Aorta (tissue), 1 donor: ENCODE measurements around a stretch of chr4.

DNA sequence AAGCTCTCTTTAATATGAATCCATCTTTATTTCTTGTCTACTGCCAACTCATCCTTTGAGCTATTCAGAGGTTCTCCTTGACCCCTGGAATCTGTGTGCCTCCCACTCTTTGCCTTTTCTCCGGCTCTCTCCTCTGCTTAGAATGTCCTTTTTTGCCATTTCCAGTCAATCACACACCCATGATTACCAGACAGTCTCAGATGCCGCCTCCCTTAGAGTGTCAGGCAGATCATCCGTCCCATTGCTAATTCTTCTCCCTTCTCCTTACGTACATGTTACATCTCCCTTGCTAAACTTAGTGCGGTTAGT, 52.0 kb upstream of the TENM3 start:
- PRO-cap: no peak

GRCh38 chr4:182212089-182212630, 31.0 kb upstream of the TENM3 start:
- PRO-cap: no peak

DNA sequence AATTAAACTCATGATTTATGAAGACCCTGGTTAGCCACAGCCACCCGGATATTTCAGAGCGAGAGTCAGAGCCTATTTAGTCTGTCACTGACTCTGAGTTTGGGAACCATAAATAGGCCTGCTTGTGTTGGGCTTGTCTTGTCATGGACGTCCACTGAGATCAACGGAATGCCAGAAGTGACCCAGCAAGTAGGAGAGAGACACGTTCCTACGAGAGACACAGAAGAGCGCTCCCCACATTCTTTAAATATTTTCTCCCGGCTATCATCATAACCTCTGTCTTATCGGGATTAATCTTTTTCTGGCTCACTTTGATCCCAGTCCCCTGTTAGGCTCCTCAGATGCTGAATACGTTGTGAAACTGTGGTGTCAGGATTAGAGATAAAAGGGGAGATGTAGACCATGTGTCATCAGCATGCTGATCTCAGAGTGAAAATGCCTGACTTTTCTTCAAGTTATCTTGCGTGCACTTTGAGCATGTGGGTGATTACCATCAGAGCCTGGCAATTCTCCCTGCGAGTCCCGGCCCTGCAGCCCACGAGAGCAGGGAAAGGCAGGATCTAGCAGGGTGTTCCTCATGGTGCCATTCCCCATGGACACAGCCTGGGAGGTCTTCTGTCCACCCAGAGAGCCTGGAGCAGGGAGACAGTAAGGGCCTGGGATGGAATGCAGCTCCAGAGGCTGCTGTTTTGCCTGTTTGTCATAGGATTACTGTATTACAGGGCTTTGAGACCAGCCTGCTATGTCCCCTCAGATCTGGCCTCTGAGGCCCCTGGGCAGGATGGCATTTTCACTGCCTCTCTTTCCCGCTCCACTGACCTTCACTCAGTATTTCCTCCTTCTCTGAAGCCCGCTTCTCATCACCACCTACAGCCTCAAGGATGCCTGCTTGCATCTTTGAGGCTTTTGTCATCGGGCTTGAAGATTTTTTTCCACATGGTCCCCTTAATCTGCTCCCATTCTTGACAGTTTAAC, 2.8 kb upstream of the TENM3 start:
- PRO-cap: no peak

- PRO-cap: no peak
Observed at GRCh38 chr4:182806107-182807333, 110.7 kb downstream of the DCTD start.

GRCh38 chr4:182918714-182919302, 1.6 kb upstream of the DCTD start:
- PRO-cap: no peak

- PRO-cap: bidirectional peak, plus-strand start at chr4:183098358, minus-strand start at chr4:183098180
Observed at GRCh38 chr4:183097609-183098724, 1.1 kb upstream of the WWC2 start.

- PRO-cap: no peak
Observed at GRCh38 chr4:183482096-183482656, 22.7 kb upstream of the ING2 start.

GRCh38 chr4:183758713-183759093, 99.6 kb downstream of the TRAPPC11 start:
- PRO-cap: no peak

DNA sequence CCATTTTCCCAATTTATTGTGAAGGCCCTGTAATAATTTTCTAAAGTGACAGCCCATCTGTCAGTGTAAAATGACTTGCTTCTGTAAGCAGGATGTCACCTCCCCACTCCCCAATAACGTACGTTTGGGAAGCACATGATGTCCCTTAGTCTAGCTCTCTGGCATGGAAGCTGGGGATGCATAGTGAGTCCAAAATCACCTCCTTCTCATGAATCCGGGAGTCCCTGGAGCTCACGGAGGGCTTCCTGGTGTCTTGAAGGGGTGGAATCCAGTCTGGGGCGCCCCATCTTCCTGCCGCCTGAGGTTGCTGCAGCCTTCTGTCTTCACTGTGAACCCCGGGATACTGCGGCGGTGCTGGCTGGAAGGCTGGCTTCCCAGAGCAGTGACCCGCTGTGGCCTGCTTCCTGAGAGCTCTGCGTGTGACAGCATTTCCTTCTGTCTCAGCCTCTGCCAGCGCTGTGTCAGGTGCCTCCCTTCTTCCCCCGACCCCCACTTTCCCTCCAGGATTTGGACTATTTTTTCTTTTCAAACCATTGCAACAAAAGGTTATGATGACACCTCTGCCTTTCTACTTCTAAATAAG, 98.8 kb upstream of the STOX2 start:
- PRO-cap: no peak

- PRO-cap: no peak
Observed at GRCh38 chr4:183897952-183898816, 6.9 kb upstream of the STOX2 start.

- PRO-cap: no peak
Observed at GRCh38 chr4:183905641-183906191, 609 bp downstream of the STOX2 start.

- PRO-cap: no peak
Observed at GRCh38 chr4:183987992-183988576, 83.0 kb downstream of the STOX2 start.

- PRO-cap: no peak
Observed at GRCh38 chr4:184099608-184100096, 118.0 kb downstream of the ENPP6 start.

DNA sequence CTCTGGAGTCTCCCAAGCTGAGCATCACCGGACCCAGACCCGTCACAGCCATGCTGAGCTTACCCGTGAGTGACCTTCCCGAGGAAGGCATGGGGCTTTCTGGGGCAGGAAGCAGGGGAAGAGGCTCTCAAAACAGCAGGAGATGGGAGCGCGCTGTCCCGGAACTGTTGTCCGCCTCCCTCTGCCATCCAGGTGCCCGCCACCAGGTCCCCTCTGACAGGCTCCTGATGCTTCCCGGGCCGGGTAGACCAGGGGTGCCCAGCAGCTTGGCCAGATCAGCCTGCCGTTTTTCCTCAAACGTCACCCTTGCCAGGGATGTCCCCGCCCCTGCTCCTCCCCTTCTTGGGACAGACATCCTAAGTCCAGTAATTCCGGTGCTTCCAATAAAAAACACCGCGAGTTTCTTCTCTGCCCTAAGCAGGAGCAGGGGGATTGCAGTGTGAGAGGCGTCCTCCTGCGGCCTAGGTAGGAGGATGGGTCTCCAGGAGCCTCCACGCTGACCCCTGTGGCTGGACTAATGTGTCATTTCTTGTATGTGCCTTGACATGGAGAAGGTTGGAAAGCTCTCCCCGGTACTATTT, 66.4 kb upstream of the ENPP6 start:
- PRO-cap: no peak

GRCh38 chr4:184292828-184293362, 75.2 kb upstream of the ENPP6 start:
- PRO-cap: no peak

DNA sequence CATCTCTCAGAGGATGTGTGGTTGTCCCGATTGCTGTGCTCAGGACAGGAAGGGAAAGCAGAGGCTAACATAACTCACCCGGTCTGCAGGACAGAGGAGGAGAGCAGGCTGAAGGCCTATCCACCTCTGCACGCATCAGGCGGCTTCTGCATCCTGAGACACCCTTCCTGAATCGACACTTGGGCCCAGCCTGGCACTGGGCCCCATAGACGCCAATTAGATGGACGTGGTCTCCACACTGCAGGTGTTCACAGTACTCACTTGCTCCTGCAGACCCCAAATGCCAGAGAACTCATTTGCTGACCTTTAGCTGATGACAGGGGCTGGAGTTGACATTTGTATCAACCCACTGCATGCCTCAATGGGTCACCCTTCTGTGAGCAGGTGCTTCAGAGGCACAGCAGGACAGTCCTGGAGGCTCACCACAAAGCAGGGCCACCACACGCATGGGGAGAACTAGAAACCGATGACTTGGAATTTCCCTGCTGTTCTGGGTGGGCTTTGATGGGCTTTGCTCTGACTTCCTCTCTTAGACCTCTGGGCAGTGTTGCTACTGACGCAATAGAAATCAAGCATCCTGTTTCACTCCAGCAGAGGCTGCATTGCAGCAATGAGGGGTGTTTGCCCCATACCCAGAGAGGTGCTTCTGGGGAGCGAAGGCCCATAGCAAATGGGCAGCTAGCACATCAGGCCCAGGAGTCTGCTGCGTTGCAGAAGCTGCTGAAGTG, 96.4 kb upstream of the ENPP6 start:
- PRO-cap: no peak

DNA sequence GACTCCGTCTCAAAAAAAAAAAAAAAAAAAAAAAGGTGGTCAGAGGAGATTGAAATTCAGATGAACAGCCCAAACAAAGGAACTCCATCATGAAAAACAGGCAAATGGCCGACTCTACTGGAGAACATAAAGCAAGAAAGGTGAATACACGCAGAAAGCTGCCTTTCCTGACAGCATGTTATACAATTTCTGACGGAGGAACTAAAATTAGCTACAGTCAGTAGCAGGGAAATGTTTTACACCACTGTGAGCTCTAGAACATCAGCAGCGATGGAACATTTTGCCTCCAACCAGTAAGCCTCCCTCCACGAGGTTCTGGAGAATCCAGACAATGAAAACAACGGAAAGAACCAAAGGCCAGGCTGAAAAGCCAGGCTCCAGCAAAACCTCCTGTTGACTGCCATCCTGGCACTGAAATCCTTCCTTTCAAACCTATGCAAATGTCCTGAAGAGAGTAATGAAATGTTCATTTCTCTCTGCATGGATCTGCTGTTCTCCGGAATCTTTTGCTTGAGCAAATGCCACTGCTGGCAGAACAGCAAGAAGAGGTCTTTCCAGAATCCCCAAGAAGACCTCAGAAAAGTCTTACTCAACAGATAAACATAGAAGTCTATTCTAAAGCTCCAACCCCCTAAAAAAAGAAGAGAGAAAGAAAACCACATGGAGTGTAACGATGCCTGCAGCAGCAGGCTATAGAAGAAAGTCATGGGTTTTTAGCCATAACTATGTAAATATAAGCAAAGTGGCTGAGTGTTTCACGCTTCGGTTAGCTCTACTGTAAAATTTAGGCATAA, 78.8 kb downstream of the IRF2 start:
- PRO-cap: no peak

DNA sequence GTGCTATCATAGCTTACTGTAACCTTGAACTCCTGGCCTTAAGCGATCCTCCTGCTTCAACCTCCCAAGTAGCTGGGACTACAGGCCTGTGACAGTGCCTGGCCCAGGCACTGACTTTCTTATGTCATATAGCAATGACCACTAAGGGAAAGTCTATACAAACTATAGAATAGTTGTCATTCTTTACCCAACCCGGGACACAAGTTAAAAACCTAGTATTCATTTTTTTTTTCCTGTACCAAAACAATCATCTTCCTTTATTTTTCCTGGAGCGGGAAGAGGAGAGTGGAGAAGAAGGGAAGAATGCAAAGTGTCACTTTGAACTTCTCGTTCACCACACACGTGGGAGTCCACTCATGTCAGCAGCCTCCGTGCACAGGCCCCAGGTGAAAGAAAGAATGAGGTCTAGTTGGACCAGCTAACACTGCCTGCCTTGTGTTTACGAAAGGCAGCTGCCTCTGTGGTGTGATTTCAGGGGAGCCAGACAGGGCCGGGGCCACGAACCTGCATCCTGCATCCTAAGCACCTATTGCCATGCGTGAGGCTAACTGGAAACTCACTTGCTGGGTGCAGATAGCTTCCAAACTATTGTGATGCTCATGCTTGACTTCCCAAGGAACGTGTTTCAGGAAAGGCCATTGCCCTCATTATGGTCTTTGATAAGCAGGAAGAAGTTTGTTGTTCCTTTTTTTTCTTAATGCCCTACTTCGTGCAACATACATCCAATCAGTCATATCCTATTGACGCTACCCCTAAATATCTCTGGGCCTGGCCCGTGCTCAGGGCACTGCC, 2.2 kb upstream of the IRF2 start:
- PRO-cap: no peak

GRCh38 chr4:184536739-184537958, 62.8 kb upstream of the IRF2 start:
- PRO-cap: bidirectional peak, plus-strand start at chr4:184537712, minus-strand start at chr4:184537552

GRCh38 chr4:184537959-184538436, 63.6 kb upstream of the IRF2 start:
- PRO-cap: no peak